Hair follicular keratinocyte (primary cell): ENCODE measurements around a stretch of chr6.

DNA sequence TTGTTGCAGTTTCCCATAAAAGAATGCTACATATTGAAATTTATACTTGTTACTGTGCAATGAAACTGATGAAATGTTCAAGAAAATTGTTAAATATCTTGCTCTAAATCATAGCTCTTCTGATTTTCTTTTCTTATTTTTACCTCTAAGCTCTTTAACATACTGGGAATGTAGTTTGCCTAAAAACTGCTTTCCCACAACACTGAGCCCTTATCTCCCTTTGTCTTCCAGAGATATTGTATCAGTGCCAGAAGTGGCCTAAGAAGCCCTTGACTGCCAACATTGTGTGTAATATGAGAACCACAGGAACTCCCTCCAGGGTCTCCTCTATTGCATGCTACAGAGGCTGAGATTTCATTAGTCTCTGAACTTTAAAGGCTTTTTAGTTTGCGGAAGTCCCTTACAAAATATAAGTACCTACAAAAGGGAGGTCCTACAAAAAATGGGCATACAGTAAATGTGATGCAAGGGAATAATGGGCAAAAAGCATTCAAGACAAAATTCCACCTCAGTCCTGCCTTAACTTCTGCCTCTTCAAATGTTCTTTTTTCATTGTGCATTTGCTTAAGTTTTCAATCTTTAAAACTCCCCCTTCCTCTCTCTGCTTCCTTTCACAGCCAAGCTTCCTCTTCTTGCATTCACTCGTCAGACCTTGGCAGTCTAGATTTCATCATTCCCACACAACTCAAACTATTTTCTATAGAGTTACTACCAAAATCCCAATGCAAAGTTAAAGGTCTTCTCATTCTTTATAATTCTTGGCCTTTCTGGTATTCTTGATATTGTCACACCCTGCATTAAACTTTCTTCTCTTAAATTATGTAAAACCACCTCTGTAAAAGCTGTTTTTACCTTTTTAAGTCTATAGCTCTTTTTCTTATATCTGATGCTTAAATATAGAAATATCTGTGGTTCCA, 76.5 kb downstream of the ADGRG6 start:
- RAMPAGE, long total RNA: no peak

DNA sequence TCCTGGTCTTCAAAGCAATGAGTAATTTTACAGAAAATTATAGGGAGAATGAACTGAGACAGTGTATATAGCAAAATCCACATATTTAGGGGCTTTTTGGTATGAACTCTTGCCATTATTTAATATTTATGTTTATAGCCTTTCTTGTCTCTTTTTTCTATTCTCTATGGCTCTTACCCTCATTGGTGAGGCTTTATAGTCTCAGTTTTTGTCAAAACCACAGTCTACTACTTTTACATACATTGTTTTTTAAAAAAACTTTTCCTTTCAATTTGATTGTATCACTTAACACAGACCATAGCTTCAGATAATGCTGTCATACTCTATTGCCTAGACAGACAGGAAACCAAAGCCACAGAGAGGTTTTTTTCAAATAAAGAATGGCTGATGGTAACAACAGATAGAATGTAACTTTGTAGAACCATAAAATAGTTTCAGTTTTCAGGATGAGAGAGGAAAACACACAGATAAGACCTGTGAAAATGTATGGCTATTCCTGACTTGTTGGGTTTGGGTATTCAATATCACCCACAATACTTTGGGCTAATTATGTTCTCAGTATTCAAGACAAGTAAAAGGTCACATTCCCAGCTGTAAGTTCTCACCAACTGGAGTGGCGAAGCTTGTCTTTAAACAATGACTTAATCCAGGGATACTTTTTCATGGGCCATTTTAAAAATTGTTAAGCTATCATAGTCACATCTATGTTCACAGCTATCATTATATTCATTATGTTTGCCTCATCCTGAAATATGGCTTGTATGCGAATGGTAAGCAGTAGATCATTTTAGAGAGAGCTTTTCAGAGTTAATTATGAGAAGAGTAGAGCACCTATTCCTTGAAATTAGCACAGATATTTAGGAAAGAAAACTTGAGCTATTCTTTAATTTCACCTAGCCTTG, 94.0 kb downstream of the ADGRG6 start:
- RAMPAGE, long total RNA: no peak

GRCh38 chr6:142407714-142408478, 106.1 kb downstream of the ADGRG6 start:
- RAMPAGE, long total RNA: no peak

GRCh38 chr6:142771780-142772723, 172.9 kb downstream of the HIVEP2 start:
- RAMPAGE, long total RNA: no peak

DNA sequence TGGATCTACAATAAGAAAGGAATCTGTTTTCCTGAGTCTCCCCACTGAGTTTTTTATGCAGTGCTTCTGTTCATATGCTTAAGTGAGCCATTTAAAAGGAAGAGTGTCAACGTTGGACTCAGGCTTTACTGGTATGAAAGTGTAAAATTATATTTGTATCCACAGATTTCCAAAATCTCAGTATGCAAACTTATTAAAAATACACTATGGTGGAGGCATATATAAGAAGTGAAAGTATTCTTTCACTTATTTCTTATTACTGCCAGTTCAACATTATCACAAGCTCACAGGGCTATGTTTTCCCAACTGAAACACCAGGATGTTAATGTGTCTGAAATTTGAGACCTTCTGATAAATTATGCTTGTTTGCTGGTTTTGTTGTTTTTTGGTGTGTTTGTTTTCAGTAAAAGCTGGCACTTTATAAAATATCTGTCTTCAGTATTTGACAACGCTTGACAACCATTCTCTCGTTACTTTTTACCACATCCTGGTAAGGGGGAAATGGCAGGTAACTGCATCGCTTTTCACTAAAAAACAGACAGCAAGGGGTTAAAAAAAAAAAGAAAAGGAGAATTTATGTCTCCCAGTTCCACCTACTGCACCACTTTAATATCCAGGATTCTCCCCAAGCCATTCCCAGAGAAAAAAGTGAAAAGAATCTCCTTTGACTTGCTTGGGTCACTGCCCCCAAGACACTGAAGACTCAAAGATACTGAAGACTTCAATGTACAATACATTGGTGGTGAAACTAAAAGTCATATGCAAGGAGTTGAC, 89.1 kb downstream of the HIVEP2 start:
- RAMPAGE, long total RNA: no peak

DNA sequence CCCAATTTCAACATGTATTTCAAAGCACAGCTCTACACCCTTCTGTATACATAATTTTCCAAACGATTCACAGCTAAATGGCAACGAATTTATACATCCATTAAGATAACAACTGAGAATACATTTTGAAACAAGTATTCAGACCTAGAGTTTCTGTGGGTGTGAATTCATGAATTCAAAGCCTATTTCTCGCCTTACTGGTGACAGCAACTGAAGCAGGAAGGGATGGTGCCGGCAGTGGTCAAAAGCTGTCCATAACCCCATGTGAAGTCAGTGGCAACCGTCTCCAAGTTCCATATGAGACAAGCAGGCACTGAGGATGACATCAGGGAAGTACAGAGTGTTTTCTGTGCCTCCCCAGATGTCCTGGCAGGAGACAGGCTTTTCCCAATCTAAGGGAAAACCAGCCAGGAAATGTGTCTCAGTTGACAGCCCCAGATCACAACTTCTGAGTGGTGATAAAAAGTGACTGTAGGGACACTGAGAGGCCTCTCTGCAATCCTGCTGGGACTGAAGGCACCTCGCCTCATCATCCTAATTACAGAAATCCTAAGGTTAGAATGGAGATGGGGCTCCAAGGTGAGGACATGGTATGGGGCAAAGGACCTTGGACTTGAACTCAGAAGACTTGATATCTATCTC, 66.6 kb downstream of the HIVEP2 start:
- RAMPAGE, long total RNA: no peak

- RAMPAGE, long total RNA: no peak
Measured at GRCh38 chr6:142907223-142907863, 37.6 kb downstream of the HIVEP2 start.

DNA sequence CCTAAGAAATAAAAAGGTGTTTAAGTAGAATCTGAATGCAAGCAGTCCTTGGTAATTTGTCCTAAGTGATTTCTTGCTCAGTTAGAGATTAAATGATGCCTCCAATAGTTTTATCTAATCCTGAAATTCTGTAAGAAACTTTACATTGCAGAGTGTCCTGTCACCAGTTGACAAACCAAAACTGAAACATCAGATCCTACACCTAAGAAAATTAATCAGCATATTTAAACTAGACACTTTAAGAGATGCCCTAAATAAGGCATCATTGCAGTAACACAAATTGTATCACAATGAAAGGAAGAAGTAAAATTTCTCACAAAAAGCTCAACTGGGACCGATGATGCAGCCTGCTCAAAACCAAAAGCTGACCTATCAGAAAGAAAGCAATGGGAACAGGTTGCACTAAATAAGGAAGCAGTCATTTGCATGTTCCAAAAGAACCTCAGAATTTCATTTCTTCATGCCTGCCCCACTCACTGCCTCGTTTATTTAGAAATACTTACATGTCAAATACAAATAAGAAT, 12.2 kb downstream of the HIVEP2 start:
- RAMPAGE, long total RNA: no peak

GRCh38 chr6:142946246-142946399, 1.1 kb upstream of the HIVEP2 start:
- RAMPAGE, long total RNA: no peak

DNA sequence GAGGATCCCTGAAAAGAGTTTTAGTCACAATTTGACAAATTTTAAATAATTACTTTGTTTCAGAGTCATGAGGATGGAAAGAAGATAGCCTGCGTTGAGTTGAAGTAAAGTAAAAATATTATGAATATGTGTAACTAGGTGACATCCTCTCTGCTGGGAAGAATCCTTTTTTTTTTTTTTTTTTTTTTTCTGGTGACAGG, 3.6 kb upstream of the HIVEP2 start:
- RAMPAGE, long total RNA: no peak

DNA sequence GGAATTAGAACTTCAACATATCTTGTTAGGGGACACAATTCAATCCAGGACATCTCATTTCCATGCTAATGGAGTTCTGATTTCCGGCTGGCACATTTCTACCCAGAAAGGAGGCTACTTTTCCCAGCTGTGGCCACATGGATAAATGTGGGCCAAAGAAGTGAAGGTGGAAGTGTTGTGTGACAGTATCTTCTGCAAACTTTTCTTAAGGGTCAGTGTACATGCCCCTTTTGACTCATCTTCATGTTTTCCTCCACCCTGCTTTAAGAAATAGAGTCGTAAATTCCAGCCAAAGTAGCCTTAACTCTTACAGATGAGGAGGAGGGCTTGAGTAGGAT, 6.2 kb upstream of the AIG1 start:
- RAMPAGE, long total RNA: no peak

DNA sequence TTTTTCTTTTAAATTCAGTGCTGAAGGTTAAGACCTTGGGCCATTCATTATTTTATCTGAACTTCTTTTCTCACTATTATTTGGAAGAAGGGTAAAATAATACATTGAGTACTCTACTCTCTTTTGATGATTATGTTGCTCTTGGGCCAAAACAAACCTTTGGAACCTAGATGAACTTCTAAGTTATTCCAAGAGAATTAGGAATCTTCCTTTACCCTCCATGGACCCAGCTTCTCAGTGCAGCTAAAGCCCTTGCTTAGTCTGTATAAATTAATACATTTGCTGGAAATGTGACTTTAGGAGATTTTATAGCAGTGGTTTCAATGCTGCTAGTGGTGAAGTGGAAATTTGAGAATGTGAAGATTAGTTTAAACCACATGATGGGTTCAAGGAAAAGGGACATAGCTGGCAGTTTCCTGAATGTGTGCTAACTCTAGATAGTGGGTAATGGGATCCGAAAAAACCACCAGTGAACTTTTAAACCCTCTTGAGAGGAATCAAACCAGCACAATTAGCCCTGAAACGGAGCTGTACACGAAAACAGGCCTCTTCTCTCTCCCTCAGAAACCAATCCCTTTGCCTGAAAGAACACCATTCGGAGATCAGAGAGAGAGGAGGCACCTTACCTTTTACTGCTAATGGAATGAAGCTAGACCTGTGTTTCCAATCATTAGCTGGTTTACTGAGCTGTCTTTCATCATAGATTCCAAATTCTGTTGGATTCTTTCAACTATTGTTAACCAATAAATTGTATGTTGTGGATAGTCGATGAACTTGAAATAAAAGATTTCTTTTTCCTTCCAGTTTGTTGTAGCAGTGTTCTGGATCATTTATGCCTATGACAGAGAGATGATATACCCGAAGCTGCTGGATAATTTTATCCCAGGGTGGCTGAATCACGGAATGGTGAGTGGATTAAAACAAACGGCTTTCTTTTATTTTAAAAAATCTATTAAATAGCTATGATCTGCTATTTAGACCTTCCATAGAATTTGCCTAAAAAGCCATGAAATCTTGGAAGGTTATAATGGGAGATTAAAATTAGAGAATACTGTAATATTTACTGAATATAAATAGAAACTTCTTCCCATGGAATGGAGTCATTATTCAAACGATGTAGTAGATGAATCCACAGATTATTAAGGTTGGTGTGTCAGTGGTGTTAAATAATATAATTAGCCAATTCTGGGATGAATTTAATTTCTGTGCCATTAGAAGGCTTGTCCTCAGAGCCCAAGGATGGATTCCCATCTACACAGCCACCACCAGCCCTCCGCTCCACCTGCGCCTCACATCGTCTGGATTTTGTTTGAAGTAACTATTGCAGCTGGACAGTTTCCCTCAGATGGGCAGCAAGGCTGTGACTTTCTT, 104.1 kb downstream of the AIG1 start:
- RAMPAGE, long total RNA: no peak

DNA sequence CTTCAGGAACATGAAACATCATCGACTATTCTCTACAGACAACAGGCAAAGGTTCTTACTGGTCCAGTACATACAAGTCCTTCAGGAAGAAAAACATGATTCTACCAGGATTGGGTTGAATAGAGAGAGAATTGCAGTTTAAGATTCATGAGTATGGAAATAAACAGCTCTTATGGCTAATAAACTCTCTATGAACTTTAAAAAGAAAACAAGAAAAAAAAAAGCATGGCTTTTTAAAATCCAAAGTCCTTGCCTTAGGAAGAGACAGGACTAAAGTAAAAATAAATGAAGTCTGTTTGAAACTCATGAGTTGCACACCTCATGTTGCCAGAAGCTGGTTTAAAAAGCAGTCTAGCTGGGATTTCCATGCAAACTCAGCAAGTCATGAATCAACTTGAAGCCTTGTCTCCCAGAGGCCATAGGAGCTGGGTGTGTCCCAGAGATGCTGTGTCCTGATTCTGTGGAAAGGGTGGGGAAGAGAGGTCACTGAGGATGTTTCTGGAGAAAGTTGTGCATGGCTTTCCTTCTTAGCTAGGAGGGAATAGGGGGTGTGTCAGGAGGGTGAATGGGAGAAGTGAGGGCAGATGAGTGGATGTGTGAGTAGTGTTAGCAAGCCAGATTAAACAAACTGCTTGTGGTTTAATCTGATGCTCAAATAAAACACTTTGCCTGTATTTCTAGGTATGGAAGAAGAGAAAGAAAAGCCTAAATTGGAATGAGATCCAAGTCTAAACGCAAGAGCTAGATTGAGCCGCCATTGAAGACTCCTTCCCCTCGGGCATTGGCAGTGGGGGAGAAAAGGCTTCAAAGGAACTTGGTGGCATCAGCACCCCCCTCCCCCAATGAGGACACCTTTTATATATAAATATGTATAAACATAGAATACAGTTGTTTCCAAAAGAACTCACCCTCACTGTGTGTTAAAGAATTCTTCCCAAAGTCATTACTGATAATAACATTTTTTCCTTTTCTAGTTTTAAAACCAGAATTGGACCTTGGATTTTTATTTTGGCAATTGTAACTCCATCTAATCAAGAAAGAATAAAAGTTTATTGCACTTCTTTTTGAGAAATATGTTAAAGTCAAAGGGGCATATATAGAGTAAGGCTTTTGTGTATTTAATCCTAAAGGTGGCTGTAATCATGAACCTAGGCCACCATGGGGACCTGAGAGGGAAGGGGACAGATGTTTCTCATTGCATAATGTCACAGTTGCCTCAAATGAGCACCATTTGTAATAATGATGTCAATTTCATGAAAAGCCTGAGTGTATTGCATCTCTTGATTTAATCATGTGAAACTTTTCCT, 111.1 kb downstream of the ADAT2 start:
- RAMPAGE, long total RNA: no peak

GRCh38 chr6:143396439-143397030, 54.0 kb downstream of the ADAT2 start:
- RAMPAGE, long total RNA: no peak

DNA sequence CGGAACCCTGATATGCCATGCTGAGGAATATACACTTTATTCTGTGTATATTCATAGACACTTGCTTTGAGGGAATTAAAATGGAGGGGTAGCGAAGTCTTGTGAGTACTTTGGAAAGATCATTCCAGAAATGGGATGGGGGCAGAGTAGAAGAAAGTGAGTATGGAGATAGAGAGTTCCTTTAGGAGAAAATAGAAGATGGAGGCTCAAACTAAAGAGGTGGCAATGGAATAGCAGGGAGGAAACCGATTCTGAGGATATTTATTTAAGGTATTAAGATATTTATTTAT, 21.1 kb upstream of the FUCA2 start:
- RAMPAGE, long total RNA: no peak

GRCh38 chr6:143536206-143536538, 24.7 kb upstream of the FUCA2 start:
- RAMPAGE, long total RNA: no peak

DNA sequence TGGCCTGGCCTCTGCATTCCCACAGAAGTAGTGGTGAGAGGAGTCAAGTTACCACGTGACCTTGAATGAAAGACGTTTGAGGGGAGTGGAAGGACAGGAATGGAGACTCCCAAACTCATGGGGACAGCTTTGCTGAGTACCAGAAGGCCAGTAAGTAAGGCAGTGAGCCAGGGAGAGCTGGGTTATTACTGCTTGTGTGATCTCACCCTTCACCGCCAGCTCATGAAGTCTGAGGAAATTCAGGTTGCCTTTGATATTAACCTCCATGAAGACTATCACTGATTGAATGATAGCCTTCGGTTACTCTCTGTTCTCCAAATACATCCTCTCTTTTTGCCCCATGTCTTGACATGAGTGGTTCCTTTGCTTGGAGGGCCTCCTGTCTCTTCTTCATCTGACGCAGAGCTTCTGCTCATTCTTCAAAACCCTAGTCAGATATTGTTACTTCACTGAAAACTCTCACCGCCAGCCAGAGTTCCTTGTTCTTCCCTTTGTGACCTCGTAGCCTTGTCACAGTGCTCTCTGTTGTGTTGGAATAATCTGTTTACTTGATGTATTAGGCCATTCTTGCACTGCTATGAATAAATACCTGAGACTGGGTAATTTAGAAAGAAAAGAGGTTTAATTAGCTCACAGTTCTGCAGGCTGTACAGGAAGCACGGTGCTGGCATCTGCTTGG, 50.2 kb upstream of the FUCA2 start:
- RAMPAGE, long total RNA: no peak

GRCh38 chr6:143755270-143755478, 77.4 kb downstream of the PHACTR2 start:
- RAMPAGE, long total RNA: no peak

DNA sequence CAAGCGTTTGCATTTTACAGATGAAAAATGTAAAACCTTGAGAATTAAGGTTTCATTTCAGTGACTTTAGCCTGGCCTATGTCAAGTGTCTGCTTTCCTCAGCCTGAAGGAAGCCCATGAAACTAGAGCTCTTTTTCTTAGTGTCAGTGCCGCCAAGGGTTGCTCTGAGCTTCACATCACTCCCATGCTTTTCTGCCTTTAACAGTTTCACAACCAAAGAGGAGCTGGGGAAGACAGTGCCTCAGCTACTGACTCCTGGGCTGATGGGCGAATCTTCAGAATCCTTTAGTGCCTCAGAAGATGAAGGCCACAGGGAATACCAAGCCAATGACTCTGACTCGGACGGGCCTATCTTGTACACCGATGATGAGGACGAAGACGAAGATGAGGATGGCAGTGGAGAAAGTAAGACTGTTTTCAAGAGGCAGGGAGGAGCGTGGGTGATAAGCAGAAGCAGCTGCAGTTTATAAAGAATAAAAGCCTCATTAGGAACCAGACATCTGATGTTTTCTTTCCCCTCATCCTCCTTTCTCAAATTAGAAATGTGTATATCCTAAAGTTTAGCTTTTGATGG, 71.0 kb upstream of the LTV1 start:
- RAMPAGE, long total RNA: no peak

GRCh38 chr6:144054985-144056019, 40.1 kb downstream of the SF3B5 start:
- RAMPAGE, long total RNA: no peak